Daoy (cell line): ENCODE measurements around a stretch of chr1.

DNA sequence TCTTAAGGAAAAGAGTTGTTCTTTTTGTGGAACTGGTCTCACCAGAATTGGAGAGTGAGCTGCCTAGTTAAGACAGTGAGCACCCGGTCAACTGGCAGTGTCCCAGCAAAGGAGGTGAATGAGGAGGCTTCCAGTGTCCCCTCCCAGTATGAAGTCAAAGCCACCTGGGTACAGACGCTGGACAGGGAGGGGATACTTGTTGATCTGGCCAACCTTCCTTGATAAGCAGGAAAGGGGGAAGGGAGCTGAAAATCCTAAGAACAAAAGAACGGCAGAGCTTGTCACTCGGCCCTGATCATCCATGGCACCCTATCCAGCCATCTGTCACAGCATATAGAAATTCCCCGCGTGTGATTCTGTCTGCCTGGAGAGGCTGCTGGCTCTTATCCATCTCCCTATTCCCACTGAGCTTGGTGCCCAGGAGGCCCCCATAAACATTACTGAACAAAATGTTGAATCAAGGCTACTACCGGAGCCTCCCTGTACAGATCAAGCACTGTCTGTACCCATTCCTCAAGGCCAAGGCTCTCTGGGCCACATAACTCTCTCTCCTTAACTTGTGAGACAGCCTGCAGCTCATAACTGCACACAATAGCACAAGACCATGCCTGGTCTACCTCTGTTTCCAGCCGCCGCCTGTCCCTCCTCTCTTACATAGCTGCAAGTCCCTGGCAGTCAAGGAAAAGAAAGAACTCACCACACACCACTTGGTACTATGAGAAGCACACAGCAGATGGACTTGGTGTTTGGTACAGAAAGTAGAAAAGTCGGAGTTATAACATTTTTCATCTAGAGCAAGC, 114.9 kb downstream of the MRPL37 start:
- RAMPAGE, long total RNA, result no peak

DNA sequence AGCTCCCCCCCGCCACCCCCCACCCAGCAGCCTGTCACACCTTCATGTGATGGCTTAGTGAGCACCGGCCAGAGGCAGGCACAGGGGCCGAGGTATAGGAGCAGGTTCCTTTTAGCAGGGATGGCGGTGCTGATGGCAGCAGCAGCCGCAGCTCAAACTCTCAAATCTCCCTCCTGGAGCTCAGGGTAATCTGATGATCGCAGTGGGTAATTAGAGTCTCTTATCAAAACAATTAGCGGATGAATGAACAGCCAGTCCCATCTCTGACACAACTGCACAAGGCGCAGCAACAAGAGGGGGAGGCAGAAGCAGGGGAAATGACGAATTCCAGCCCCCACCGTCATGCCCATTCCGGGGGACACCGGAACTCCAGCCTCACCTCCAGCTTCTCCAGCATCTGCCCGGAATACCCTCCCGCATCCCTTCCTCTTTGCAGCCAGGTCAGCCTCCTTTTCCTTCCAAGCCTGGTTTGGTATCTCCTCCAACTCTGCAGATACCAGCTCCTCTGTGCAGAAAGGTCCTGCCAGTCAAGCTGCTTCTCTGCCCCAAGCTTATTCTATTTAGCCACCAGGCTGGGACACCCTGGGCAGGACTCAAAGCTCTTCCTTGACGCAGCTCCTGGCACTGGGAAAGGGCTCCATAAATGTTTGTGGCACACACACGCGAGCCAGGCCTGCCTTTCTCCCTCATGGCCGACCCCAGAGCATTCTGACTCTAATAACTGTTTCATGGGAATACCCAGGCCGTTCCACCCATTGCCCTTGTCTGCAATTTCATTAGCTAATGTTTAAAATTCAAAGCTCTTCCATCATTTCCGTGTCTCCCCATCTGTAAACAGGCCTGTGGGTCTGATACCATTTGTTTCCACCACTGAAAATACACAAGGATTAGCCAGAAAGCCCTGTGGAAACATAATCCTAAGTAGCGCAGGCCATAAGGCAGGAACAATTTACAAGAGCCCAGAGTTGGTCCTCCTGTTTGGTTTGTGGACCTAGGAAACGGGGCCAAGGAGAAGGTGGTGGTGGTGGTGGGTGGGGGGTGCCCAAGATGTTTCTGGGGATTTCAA, 126.3 kb downstream of the MRPL37 start:
- RAMPAGE, long total RNA, result no peak

DNA sequence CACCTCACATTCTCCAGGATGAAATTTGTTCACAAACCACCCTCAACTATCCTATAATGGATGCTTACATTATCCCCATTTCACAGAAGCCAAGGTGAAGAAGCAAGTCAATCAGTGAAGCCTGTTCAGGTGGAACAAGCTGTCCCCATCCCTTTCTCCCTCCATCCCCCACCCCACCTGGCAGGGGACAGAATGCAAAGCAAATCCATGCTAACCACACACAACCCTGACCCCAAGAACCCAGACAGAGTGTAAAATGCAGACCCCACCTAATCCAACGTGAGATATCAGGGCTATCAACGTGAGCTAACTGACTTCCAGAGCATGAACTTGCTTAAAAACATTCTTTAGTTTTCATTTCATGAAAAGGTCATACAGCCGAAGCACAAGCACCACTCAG, 173.5 kb upstream of the ACOT11 start:
- RAMPAGE, long total RNA, result no peak

- RAMPAGE, long total RNA, result no peak
Measured at GRCh38 chr1:54404320-54404804, 143.7 kb upstream of the ACOT11 start.

DNA sequence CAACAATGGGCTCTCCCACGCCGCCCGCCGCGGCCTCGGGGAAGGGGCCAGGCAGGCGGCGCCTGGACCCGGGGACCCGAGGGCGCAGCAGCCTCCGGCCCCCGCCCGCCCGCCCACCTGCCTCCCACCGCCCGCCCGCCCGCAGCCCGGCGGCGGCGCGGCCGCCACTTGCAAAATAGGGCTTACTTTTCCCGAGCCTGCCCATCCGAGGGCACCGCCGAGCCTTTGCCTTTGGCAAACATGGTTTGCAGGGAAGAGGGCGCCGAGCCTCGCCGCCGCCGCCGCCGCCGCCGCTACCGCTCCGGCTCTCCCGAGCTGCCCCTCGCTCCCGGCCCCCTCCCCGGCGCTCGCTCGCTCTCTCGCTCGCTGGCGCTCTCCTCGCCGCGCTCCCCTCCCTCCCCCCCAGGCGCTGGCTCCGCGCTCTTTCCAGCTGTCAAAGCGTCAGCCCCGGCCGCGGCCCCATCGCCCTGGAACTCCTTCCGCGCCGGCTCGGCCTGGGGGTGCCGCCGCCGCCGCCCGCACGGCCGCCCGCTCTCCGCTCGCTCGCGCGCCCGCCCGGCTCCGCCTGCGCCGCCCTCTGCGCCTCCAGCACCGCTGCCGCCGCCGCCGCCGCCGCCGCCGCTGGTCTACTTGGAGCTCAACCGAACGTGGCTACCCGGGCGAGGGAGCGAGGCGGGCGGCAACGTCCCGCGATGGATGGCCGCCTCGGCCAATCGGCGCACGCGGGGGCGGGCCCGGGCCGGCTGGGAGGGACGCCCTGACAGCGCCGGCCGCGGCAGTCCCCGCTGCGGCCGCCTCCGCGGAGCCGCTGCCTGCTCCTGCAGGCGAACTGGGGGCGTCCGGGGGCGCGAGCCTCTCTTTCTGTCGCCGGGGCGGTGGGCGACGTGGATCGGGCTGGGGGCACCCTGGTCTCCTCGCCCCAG, 142.0 kb upstream of the ACOT11 start:
- RAMPAGE, long total RNA, result no peak

DNA sequence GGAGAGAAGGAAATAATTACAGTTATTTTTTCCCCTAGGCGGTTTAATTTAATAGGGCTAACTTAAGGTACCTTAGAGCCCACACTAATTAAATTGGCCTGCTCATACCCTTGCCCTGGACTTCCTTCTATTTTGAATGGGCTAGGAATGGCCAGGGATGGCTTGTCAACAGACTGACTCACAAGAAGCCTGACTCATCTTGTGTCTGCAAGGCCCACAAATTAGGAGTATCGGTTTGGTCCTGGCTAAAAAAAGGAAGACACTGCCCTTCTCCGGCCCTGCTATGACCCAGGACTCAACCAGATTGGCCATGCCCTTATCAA, 139.8 kb upstream of the ACOT11 start:
- RAMPAGE, long total RNA, result no peak

DNA sequence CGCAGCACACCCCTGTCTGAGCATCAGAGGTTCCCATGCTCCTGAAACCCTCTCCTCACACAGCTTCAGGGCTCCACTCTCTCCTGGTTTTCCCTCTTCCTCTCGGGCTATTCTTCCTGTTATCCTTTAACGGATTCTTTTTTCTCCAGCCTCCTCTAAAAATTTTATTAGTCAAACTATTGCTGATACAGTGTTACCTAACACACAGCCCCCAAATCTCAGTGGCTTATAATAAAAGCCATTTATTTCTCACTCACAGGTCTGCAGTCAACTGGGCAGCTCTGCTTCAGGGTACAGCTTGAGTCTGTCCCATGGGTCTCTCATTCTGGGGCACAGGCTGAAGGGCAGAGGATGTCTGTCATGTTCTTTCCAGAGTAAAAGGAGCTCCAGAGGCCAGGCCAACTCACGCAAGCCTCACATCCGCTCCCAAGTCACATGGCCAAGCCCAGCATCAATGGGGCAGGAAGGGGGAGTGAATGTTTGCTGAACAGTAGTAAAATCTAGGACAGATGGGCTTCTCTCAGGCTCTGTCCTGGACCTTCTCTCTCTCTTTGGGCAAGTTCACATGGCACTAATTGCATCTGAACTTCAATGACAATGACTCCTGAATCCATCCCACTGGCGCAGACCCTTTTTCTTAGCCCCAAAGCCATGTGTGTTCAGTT, 134.8 kb upstream of the ACOT11 start:
- RAMPAGE, long total RNA, result no peak

DNA sequence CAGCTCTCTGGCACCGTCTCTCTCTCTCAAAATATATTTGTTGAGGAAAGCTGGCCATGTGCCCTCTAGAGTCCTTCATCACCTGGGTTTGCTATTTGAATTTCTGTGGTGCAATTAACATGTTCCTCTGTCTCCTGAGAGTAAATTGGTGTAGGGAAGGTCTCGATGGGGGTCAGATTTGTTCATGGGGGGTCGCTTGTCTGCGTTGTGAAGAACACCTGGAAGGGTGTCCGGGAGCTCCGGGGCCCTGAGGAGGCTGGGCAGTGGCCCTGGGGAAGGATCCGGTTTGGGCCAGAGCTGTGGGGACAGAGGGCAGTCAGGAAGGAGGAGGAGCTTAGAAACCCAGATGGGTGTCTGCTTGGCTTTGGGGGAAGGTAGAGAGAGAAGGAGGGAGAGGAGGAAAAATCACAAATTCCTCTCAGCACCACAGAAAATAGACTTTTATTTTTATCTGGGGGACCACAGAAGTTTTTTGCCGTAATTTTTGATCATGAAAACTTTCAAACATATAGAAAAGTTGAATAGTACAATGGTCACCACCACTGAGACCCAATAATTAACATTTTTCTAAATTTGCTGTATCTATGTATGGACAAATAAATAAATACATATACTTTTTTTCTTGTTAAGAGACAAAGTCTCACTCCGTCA, 33.1 kb downstream of the FAM151A start:
- RAMPAGE, long total RNA, result no peak

GRCh38 chr1:54780898-54781749, 16.8 kb upstream of the PARS2 start:
- RAMPAGE, long total RNA, result no peak

- RAMPAGE, long total RNA, result no peak
Measured at GRCh38 chr1:54883074-54883836, 3.7 kb downstream of the DHCR24 start.

GRCh38 chr1:55053085-55053607, 13.8 kb downstream of the PCSK9 start:
- RAMPAGE, long total RNA, result no peak

GRCh38 chr1:55056142-55056618, 16.8 kb downstream of the PCSK9 start:
- RAMPAGE, long total RNA, result no peak

- RAMPAGE, long total RNA, result no peak
Measured at GRCh38 chr1:55064093-55064593, 24.8 kb downstream of the PCSK9 start.

DNA sequence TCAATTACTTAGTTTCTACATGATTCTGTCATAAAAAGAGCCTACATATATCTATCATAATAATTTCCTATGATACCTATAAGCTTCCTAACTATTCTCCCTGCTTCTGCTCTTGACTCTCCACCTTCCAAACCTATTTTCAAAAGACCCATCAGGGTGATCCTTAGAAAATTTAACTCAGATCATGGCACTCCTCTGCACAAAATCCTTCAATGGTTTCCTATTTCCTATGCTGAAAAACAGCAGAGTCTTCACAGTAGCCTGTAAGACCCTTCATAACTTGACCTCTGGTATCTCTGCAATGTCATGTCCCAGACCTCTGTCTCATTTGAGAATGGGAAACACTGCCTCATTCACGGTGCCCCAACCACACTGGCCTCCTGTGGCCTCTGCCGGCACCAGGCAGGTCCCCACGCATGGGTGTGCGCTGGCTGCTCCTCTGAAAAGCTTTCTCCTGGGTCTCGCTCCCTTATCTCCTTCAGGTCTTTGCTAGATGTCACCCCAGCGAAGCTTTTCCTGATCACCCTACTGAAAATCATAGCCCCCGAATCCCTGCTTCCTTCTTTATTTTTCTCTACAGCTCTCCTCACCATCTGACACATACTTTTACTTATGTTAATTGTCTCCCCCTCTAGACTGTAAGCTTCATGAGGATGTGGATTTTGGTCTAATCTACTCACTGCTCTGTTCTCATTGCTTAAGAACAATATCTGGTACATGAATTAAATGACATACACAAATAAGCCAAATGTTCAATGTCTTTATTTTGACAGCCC, 86.7 kb downstream of the PCSK9 start:
- RAMPAGE, long total RNA, result no peak

GRCh38 chr1:55127857-55128309, 87.3 kb downstream of the USP24 start:
- RAMPAGE, long total RNA, result no peak

DNA sequence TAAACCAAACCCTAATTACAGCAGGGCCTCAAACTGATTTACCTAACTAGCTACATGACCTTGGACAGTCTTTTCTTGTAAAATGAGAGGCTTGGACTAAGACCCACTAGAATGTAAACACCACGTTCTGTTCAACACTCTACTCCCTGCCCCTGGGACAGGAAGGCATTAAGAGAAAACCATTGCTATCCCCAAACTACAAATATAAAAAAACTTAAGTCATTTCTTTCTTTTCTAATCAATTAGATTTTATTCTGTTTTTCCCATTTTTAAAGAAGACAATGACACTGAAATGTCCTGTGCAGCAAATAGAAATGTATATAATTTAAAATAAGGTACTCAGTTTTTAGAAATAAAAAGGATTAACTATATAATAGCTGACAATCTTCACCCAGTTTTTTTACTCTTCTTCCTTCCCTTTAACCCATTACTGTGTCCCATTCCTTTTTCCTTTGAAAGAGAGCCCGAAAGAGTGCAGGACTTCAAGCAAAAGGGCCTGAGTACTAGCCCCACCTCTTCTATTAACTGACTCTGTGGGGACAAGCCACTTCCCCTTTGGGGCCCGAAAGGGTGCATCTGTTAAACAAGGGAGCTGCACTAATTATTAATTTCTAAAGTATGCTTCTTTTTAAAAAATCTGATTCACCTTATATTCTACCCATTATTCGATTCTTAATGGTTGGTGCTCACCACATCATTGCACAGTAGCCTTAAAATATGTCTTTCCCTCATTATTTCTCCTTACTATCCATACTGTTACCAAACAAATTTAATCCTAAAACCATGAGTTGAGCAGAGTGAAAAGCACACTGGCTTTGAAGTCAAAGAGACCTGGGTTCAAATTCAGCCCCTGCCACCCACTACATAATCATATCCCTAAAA, 3.4 kb downstream of the USP24 start:
- RAMPAGE, long total RNA, result no peak

DNA sequence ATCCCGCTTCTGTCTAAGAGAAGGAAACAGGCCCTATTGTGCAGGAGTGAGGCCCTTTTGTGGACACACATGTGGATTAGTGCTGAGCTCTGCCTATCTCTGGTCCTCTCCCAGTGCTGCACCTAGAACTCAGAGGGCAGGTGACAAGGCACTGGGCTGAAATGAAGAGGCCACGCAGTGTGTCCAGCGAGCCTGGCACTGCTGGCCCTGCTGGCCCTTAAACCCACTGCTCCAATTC, 160.2 kb upstream of the USP24 start:
- RAMPAGE, long total RNA, result no peak

GRCh38 chr1:55580731-55581492, 365.7 kb upstream of the USP24 start:
- RAMPAGE, long total RNA, result no peak

DNA sequence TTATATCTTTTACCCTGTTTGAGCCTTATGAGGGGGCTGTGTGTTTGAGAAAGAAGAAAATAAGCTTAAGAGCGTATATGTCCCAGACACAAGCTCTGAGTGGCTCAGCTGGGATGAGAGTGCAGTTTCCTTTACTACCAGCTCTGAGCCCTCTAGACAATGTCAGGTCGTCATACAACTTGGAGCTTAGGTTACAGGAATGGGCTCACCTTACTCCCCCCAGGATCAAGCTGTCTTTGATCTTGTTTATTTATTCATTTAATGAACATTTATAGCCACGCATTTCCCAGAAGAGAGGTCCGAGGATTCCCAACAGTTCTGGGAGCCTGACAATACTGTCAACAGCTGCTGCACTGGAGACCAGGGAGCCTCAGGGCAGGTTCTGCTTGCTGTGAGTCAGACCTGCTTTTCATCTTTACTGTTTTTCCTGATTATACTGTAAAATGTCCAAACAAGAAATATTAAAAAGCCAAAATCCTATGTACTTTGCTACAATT, 378.9 kb downstream of the PLPP3 start:
- RAMPAGE, long total RNA, result no peak

DNA sequence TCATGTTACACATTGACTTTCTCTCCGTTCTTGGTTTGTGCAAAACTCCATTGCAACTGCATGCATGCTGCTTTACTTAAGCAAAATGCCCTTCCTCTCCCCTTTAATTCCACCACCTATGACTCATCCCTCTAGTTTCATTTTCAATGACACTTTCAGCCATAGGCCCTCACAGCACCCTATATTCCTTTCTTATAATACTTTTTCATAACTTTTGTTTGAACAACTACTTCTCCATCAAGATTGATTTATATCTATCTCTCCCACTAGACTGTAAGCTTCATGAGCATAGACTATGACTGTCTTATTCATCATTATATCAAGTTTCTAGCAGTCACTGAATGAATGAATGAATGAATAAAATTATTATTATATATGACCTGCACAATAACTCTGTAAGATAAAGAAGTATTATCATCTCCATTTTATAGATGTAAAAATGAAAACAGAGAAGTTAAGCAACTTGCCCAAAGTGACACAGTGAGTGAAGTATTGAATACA, 248.8 kb downstream of the PLPP3 start:
- RAMPAGE, long total RNA, result no peak